Renal cortical epithelial cell (primary cell): ENCODE data around the gene TMEM262.

DNA sequence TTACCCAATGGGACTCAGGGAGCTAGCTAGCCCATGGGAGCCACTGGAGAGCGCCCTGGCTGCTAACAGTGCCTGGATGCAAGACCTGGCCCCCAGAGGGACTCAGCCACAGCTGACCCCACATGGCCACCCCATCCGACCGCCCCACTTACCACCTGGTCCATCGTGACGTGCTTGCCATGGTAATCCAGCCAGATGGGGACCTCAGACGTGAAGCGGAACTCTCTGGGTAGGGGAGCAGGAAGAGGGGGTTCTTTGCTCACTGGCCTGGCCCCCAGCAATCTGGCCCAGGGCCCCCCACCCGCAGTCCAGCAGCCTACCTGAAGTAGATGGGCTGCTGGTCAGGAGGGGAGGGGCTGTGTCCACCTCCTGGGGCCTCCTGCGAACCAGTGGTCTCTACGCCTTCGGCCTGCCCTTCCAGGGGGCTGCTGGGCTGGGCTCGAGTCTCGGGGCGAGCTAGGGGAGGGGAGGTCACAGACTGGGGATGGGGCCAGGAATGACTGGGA, 19.2 kb upstream of the EHD1 start:
- RRBS, result no CpG with 5 or more reads among the region's 14 CpGs

DNA sequence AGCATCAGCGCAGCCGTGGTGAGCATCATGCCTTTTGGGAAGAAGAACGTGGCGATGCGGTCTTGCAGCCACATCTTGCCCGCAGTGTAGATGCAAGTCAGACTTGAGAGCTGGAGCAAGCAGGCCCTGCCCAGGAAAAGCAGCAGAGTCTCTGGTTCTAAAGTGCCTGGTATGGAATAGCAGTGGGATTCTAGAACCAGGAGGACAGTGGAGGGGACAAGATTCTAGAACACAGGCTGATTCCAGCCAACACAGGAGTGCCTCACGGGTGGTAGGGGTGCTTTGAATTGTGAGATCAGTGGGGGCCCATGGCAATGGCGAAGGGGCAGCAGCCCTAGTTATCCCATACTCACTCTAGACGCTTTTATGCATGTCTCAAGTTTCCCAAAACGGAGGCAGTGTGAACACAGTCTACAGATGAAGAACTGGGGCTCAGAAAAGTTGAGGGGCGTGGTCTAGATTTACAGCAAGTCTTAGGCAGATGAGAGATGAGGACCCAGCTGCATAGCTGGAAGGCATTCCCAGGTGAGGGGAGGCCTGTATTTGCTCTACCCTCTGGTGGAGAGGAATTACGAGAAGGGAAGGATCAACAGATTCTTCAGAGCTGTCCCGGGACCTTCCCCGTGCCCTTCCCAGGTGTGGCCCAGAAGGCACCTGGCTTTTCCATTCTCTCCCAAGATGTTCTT, at the start of gene TMEM262:
TSS of gene TMEM262 (minus strand) at position 153 of the 686 bp plus-strand sequence.
- RRBS, result no CpG with 5 or more reads among the region's 14 CpGs

DNA sequence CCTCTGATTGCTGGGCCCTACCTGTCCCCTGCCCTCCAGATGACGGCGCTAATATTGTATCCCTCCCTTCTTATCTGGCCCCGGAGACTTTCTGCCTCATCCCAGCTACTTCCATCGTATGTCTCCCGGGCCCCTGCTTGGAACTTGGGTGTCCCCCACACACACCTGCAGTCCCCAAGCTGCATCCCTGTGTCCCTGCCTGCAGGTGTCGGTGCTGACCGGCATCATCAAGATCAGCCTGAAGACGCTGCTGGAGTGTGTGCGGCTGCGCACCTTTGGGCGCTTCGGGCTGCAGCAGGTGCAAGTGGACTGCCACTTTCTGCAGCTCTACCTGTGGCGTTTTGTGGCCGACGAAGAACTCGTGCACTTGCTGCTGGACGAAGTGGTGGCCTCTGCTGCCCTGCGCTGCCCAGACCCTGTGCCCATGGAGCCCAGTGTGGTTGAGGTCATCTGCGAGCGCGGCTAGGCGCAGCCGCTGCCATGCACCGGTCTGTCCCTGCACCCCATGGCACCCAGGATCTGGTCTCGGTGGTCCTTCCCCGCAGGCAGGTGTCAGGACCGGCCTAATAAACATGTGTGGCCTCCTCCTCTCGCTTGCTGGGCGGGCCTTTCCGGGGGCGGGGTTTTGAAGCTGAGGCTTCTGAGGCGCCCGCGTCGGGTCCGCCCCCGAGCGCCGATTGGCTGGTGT, 406 bp upstream of the TM7SF2 start:
- RRBS, result 29% methylated on average over 10 of the region's 39 CpGs

DNA sequence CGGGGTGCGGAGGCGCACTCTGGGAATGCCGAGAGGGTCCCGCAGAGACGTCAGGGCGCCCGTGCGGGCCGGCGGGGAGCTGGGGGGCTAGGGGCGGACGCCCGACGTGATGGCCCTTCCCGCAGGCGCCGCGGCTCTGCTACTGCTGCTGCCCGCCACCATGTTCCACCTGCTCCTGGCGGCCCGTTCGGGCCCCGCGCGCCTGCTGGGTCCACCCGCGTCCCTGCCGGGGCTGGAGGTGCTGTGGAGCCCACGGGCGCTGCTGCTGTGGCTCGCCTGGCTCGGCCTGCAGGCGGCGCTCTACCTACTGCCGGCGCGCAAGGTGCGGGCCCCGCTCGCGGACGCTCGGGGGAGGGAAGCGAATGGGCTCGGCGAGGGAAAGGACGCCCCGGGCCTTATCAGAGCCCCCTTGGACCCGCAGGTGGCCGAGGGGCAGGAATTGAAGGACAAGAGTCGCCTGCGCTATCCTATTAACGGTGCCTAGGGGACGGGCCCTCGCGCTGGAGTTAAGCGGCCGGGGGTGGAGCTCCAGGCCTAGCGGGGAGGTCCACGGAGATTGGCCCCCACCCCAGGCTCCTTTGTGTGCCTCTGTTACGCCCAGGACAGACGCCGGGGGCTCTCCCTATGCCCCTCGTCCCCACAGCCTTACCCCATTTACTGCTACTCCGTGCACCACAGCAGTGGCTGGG, 862 bp downstream of the TM7SF2 start:
- RRBS, result 2% methylated on average over 21 of the region's 66 CpGs

DNA sequence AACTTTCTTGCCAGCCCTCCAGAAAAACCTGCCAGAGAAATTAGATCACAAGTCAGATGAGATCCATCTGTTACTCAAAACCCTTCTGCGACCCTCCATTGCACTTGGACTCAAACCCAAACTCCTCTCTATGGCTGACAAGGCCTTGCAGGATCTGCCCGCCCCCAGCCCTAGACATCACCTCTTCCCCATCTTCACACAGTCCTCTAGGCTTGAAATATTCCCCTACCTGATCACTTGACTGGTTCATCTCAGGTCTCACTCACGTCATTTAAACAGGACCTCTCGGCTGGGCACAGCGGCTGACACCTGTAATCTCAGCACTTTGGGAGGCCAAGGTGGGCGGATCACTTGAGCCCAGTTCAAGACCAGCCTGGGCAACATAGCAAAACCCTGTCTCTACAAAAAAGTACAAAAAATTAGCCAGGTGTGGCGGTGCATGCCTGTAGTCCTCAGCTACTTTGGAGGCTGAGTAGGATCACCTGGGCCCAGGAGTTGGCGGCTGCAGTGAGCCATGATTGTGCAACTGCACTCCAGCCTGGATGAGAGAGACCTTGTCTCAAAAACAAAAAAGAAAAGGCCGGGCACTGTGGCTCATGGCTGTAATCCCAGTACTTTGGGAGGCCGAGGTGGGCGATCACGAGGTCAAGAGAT, 1.4 kb upstream of the ZNHIT2 start:
- RRBS, result no CpG with 5 or more reads among the region's 12 CpGs

DNA sequence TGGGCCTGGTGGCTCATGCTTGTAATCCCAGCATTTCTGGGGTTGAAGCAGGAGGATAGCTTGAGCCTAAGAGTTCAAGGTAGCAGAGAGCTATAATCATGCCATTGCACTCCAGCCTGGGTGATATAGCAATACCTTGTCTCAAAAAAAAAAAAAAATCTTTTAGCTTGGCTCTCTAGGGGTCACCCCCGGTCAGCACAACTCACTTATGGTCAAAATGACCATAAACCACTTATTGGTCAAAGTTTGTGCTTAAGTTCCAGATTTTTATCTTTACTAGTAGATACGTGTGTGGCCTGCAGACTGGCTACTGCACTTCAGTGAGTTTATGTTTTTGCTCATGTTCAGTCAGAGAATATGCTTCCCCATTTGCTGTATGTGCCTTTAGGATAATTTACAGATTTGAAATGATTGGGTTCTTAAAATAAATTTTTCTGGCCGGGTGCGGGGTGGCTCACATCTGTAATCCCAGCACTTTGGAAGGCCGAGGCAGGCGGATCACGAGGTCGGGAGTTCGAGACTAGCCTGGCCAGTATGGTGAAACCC, 6.3 kb upstream of the SPDYC start:
- RRBS, result no CpG with 5 or more reads among the region's 9 CpGs

DNA sequence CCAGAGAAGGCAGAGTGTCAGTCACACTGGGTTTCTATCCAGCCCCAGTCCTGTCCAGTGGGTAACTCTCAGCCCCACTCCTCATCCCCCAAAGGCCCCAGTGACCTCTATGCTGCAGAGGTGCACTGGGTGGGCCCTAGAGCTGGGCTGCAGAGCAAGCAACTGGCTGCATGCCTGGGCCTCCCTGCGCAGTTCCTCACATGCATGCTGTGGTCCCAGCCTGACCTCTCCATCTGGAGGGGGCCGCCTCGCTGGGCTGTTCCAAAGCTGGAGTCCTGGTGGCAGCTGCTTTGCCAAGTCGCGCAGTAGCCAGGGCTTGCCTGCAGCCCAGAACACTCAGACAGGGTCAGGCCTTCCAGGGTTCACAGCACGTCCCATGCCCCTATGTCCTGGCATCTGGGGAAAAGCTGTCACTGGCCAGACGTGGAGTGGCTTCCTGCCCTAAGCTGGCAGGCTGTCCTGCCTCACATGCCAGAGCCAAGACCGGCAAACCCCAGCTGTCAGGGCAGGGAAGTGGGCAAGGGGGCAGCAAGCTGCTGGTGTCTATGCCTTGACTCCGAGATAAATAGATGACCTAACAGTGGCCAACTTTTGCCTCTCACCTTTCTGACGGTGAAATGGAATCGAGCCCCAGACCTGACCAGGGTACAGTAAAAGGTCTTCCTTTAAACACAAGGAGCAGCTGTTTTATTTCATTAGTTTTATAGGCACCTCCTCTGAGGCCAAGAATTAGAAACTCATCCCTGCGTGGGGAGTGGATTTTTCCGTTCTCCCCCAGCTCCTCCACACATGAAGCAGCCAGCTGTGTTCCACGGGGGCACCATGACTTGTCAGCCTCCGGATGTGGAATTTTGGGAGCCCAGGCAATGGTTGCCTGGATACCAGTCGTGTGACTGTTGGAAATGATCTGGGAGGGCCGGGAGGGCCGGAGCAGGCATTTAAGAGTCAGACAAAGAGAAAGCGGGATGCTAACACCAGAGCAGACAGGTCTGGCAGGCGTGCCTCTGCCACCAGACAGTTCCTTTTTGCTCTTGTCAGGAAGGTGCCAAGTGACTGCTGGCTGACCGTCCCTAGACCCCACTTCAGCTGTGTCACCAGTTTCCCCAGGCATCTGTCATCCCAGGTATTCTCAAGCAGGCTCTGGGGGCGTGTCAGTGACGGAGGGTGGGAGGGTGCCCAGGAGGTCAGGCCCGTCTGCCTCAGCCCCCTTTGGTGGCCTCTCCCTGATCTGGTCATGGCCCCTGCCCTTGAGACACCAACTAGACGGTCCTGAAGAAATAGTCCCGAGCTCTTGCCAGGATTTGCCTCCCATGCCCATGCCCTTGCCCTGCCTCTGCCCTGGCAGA, 16.2 kb upstream of the CDC42EP2 start:
- RRBS, result 46% methylated on average over 3 of the region's 26 CpGs

DNA sequence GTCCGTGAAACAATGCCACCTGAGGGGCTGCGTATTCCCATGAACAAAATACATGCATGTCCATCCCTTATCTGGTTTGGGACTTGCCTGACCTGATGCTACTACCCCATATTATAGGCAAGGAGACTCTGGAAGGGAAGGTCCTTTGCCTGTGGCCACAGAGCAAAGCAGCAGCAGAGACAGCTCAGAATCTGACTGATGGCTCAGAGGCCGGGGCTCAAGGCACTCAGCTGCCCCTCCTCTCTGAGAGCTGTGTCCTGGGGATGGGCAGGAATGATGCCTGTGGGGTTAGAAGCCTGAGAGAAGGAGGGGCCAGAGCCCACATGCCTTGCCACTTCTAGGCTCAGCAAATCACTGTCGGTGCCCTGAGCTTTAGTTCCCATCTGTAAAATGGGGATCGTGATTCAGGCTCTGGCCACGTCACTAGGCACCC, 3.6 kb upstream of the CDC42EP2 start:
- RRBS, result no CpG with 5 or more reads among the region's 6 CpGs

DNA sequence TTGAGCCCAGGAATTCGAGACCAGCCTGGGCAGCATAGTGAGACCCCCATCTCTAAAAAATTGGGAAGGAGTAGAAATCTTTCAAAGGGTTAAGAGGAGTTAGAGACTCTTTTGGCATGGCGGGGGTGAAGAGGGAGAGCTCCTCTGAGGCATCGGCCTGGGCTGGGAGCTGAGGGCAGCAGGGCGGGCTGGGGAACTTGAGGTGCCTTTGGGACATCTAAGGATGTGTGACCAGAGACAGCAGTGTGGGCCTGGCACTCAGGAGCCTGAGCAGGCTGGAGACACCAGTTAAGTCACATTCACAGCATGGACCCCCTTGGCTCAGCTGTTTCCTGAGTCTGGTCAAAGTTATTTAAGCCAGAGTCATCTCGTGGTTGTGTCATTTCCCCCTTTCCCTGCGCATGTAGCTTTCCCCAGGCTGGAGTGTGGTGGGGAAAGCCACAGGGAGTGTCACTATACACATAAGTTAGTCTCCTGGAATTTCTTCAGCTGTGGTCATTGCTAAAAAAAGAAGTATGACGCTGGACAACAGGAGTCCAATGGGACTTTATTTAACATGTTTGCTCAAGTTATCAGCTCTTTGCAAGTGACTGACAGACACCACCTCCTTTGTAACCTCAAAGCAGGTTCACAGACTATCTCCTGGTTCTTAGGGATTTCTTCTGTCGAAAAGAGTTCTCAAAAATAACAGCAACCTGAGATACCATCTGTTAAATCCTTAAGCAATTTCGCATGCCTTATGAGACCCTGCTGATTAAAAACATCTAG, 11.4 kb downstream of the SLC25A45 start:
- RRBS, result no CpG with 5 or more reads among the region's 9 CpGs

- RRBS, result no CpG with 5 or more reads among the region's 18 CpGs
Observed at GRCh38 chr11:65413238-65414089, 27.0 kb downstream of the FRMD8 start.

DNA sequence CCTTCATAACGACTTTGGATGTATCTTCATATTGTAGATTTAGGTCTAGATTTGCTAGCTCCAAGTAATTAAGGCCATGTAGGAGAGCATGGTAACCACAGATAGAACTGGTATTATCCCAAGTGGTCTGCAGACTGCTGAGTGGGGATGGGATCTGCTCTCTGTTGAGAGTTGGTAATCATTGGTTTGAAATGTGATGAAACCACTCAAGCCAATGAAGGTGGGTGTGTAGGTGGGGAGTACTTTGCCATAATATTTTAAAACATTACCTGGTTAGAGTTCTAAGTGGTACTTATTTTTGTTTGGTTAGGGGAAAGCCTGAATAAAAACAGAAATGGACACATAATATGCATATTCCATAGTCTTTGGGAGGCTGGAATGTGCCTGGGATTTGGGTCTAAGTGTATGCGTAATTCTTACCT, 40.1 kb downstream of the FRMD8 start:
- RRBS, result no CpG with 5 or more reads among the region's 2 CpGs

GRCh38 chr11:65438368-65438843, 52.0 kb downstream of the FRMD8 start:
- RRBS, result no CpG with 5 or more reads among the region's 5 CpGs

- RRBS, result no CpG with 5 or more reads among the region's 7 CpGs
Observed at GRCh38 chr11:65504106-65505167, 20.4 kb upstream of the SCYL1 start.

GRCh38 chr11:65506454-65506980, 18.4 kb upstream of the SCYL1 start:
- RRBS, result no CpG with 5 or more reads among the region's 5 CpGs

GRCh38 chr11:65507514-65507946, 17.4 kb upstream of the SCYL1 start:
- RRBS, result no CpG with 5 or more reads among the region's 7 CpGs

- RRBS, result 27% methylated on average over 22 of the region's 68 CpGs
Observed at GRCh38 chr11:65539414-65540106, 14.7 kb downstream of the SCYL1 start.

DNA sequence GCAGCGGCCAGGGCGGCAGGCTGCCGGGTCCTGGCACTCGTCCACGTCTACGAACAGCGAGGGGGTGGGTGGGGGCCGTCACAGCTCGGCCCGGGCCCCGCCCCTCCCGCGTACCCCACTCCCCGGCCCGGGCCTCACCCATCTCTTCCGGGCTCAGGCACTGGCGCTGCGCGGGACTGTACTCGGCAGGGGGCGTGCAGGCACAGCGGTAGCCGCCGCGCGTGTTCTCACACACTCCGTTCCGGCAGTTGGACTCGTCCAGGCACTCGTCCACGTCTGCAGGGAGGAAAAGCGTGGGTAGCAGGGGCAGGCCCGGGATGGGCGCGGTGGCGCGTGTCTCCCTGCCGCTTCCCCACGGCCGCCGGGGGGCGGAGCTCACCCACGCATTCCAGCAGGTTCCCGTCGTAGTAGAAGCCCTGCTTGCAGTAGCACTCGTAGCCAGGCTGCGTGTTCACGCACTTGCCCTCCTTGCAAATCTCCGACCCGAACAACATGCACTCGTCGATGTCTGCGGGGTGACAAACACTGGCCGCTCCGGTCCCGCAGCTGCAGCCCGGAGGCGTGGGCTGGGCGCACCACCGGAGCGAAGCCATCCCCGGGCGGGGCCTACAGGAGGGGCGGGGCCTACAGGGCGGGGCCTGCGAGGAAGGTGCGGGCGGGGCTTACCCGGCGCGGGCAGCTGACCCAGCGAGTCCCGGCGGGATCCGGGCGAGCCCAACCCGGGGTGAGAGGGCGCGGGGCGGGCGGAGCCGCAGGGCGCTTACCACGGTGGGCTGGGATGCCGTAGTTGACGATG, 15.4 kb downstream of the SCYL1 start:
- RRBS, result 1% methylated on average over 40 of the region's 86 CpGs

DNA sequence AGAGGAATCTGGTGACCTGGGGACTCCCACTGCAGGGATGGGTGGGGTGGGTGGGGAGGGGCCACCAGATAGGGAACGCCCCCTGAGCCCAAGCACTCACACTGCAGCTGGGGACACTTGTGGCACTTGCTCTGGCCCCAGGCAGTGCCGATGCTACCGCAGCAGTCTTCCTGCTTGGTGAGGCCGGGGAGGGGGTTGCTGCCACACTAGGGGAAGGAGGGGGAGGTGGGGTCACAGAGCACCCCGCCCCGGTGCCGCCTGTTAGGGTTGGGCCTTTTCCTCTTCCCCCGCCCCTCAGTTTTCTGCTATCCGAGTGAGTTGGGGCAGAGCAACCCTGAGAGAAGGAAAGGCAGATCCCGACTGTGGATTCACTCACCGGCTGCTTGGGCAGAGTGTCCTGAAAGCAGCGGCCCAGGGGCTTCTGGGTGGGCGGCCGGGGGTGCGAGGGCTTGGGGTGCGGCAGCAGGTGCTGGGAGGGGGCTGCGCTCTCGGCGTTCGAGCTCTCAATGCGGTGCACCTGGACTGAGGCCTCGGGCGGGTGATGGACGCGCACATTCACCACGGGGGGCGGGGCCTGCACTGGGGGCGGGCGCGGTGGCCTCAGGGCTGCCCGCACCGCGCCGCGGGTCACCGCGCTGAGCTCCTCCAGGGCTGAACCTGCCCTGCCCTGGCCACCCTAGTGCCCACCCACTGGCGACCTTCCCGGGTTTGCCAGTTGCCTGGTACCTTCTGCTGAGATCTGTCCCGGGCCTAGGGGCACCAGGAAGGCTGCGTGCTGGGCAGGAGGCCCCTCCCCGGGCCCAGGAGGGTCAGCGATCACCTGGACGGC, 4.6 kb downstream of the LTBP3 start:
- RRBS, result 33% methylated on average over 12 of the region's 44 CpGs

DNA sequence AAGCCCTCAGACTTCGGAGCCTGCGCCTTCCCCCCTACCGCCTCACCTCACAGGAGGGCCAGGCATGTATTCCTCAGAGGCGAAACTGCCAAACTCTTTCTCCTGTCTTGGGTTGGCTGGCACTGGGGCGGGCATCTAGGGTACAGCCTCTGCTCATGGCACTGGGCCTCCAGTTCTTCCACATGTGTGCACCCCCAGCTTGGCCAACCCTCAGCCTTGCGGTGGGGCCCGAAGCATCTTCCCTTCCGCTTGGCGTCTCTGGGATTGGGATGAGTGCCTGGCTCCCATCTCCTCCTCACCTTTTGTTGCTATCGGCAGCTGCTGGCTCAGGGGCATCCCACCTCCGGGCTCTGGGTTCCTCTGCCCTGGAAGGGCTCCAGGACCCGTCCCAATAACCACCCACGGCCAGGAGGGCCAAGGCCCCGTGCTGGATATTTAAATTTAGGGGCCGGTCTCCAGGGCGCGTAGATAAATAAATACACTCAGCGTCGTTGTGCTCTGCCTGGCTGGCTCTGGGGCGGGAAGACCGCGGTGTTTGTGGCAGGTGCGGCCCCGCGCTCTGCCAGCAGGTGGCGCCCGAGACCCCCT, 1.5 kb downstream of the FAM89B start:
- RRBS, result no CpG with 5 or more reads among the region's 27 CpGs

DNA sequence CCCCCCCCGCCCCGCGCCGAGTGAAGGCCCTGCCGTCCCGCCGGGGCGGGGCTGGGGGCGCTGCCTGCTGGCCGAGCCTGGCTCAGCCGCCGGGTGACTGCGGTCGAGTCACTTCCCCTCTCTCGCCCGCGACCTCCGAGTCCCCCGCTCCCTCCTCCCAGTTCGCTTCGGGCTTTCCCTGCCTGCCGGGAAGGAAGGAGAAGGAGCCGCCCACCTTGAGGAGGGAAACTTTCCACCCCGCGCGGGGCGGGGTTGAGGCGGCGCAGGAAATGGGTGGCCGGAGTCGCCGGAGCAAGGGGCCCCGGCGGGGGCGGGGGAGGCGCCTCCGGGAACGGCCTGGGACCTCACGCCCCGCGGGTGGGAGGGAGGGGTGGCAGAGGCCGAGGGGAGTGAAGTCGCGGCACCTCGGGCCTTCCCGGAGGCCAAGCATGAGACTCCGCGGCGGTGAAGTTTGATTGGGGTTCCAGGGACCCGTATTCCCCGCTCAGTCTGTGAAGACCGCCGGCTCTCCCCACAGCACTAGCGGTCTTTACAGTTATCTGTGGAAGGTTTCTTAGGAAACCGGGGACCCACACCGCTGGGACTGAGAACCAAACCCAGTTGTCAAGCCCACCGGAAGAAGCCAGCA, 1.4 kb upstream of the EHBP1L1 start:
- RRBS, result 6% methylated on average over 32 of the region's 57 CpGs